ENCODE results near the genes CRYGD, LANCL1, IKZF2 and SPAG16.

DNA sequence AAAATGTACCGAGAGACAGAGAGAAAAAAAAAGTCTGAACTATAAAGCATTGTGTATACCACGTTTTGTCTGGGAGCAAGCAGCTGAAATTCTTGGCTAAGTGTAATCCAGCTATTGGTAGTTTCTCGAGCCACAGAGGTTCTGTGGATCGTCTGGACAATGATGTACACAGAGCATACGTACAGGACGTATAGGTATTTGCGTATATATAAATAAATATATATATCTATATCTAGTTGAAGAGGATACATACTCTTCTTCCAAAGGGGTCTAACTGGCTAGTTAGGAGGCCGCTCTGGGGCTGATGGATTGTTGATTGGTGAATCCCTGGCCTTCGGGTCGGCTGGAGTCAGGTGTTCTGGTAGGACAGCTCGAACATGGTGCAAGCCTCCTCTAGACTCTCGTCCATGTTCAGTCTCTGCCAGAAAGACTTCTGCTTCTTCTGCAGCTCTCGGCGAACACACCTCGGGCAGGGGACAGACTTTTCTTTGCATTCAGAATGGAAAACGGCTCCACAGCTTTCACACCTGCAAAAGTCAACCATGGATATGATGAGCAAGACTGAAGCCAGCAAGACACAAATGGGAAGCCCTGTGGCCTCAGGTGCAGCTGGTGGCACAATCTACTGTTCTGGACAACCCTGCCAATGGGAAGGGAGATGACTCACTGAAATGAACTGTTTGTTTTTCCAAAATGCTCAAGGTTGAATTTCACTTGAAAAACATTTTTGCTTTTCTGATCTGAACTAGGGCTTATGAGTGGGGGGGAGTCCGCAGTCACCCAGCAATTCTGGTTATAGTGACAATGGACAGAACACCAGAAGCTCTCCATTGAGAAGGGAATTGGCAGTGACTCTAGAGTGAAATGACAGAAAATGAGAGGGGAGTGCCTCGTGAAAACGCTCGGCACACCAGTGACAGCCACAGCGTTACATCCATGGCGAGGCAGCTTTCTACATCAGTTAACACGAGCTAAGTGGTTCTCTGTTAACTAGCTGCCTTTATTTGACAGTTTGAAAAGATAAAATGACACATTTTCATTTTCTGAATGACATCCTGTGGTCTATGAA lies 58.6 kb upstream of the FZD5 start:
- PRO-cap = no peak

- PRO-cap = no peak
These were observed 94.7 kb downstream of the PLEKHM3 start for GRCh38 chr2:207930366-207931320.

DNA sequence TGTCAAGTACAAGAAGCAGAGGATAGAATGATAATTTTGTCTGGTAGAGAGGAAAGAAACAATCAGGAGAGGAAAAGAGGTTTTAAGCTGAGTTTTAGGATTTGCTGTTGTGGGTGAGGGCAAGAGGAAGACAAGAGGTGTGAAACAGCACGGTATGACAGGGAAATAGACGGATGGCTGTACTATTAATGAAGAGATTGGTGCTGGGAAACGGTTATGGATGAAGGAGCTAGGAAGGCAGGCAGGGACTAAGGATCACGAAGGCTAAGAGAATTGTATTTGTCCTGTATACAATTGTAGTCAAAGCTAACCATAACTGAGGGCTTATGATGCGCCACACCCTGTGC lies 86.1 kb downstream of the PLEKHM3 start:
- PRO-cap = no peak

GRCh38 chr2:208124315-208124883 lies at the start of gene CRYGD:
TSS of gene CRYGD (minus strand) at chr2:208124524.
- PRO-cap = no peak

DNA sequence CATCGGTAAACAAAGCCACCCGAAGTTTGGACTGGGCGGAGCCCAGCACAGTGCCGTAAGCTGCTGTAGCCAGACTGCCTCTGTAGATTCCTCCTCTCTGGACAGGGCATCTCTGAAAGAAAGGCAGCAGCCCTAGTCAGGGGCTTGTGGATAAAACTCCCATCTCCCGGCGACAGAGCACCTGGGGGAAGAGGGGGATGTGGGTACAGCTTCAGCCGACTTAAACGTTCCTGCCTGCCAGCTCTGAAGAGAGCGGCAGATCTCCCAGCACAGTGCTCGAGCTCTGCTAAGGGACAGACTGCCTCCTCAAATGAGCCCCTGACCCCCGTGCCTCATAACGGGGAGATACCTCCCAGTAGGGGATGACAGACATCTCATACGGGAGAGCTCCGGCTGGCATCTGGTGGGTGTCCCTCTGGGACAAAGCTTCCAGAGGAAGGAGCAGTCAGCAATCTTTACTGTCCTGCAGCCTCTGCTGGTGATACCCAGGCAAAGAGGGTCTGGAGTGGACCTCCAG lies 71.3 kb downstream of the MAP2 start:
- PRO-cap = no peak

DNA sequence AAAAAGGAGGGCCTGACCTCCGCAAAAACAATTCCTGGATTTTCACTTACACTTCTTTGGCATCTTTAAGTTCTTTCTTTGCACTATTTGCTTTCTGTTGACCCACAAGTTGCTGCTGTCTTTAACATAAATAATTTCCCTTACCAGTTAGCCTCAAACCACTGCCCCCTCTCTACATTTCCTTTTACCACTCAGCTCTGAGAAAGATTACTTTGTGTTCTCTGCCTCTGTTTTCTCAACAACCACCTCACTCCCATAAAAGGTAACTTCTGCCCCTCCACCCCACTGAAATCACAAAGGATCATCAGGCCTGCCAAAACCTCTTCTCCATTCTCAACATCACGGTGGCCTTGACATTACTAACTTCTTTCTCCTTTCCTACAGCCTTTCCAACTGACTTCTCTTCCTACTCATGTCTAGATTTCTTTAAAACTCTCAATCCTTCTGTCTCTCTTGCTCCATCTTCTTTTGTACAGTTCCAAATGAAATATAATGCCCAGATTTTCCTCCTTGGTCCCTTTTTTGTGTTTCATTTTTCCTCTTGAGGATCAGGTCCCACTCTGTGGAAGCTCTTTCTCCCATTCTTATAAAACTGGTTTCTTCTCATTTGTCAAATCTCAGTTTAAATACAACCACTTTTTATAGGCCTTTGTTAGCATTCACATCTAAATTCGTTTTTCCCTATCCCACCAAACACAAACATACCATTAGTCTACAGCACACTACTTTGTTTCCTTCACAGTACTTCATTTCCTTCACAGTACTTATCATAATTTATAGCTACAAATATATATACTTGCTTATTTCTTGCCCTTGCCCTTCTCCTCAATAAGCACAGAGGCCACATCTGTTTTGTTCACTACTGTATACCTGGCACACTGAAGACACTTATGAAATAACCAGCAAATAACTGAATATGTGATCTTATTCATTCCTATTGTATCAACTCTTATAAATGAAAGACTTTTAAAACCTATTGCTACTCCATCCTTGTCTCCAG lies 9.9 kb downstream of the ACADL start:
- PRO-cap = no peak

DNA sequence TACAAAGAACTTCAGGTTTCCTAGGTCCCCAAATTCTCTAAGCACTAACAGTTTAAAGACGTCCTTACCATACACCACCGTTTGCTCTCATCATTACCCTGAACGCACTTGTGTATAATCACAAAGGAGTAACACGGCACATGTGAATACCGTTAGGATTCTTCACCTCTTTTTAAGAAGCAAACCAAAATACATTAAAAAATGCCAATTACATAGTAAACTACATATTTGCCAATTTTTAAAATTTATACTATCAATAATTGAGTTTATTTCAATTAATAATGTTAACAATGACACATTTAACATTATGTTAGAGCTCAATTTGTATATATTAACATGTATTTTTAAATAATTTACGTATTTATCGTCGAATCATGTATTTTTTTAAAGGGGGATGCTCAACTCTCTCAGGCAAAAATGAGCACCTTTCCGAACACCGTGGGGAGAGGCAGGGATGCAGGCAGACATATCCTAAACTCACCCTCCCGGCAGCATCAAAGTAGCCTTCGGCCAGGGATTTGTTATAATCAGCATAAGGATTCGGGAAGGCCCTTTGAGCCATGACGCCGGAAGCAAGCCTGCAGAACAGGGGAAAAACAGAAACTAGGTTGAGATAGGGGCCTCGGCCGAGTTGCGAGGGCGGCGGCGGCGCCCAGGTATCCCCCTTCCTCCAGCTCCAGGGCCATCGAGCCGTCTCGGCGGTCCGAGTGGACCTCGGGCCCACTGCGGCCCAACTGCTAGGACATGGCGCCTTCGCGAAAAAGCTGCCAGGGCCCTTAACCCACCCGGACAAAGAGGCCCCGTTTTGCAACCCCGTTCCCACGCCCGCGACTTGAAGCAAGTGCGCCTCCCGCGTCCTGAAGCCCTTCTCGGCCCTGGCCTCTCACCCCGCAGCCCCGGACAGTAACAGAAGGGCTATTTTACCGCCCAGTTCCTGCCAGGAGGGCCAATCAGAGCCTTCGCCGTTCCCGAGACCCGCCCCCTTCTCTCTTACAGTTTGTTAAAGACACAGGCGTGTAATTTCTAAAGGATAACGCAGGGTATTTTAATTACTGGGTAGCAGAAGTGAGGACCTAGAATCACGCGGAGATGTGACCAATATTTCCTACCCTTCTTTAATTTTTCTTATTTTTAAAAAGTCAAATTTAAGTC lies at the start of gene LANCL1:
LANCL1 (minus strand) TSS at position 925 of the 1,152 bp plus-strand sequence.
- PRO-cap = bidirectional peak, plus-strand start at position 1,052 of the sequence, minus-strand start at position 871 of the sequence

DNA sequence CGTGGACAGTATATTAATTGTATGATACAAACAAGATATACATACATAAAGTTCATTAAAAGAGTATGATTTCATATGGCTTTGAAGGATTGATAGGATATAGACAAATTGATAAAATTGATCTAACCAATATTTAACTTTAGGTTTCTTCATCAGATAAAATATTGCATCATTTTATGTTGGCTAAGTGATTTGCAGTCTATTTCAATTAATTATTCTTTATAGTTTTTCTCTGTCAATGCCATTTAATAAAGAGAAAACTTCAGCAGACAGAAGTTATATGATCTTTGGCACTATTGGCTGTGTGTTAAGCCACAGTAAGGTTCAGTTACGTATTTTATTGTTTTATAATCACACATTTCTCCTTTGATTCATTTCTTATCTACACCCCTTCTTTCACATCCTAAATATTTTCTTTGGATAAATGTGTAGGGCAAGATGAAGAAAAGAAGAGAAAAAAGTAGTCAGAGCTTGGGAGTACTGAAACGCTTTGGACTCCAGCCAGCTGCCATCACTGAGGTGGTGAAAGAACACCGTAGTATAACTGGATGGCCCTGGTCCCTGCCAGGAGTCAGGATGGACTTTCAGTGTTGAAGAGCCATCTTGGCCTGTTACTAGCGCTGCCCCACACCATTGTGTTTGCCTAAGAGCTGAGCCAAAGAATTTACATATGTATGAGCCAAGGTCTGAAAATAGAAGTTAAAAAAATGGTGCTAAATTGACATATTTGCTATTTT lies 9.8 kb upstream of the CPS1 start:
- PRO-cap = no peak

DNA sequence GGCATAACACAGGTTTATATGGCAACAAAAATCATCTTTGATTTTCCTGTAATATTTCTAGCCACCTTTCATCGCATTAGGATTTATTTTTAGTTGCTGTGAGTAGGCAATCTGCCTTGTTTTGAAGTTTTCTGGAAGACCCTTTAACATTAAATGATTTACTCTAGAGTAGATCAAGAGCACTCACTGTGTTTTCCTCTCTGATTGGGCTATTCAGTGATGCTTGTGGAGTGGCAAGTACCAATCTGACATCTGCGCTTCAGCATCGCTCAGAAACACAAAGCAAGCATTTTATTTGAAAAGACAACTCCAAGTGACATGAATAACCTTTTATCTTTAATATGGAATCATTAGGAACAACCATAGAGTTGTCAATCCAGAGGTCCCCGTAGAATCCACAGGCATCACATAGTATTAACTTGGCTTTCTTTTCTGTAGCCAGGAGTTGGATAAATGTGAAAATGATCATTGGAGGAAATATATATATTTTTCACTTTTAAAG lies 114.6 kb downstream of the CPS1 start:
- PRO-cap = no peak

DNA sequence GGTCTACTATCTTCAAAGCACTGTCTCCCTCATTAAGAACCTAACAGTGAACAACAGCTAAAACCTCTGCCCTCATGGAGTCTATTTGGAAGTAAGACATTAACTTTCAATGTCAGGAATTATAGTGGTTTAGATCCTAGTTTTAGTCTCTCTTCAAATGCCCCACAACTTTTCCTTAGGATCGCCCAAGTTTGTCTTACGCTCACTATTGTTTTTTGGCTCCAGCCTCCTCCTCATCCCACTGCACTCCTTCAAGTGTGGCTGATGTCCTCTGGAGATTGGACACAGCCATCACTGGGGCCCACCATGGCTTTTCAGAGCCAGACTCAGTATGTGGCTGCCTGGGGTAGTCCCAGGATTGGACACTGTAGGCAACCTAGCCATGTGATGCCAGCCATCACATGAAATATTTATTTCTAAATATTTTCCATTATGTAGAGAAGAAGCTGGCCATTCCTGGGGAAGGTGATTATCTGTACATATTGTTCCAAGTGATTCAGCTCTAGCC lies 290.7 kb downstream of the CPS1 start:
- PRO-cap = unidirectional peak, minus-strand start at position 217 of the sequence

DNA sequence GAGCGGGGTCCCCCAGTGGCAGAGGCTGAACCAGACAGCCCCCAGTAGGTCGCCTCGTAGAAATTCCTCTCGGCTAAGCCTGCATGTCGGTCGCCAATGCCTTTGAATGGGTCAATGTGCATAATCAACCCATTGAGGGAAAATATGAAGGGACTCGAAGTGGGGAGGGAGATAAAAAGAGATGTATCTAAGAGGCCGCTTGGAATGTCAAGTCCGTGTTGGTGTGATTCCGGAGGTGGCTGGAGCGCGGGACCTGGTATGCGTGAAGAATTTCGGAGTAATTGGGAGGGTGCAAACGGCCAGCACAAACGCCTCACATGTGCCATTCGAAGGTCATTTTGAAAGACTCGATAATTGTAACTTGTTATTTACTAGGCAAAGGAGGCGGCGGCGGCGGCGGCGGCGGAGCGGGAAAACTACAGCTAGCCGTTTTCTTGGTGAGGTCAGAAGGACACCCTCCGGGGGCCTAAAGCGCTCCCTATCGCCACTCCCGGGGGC lies 1.8 kb downstream of the ERBB4 start:
- PRO-cap = no peak

DNA sequence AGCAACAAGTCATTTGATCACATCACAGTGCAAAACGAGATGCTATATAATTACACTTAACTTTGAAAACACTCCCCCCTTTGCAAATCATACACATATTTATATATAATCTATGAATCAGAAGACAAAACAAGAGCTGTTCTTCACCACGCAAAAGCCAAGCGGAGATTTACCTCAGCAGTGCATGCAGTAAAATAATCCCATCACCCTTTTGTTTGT lies 263 bp downstream of the IKZF2 start:
- PRO-cap = no peak

DNA sequence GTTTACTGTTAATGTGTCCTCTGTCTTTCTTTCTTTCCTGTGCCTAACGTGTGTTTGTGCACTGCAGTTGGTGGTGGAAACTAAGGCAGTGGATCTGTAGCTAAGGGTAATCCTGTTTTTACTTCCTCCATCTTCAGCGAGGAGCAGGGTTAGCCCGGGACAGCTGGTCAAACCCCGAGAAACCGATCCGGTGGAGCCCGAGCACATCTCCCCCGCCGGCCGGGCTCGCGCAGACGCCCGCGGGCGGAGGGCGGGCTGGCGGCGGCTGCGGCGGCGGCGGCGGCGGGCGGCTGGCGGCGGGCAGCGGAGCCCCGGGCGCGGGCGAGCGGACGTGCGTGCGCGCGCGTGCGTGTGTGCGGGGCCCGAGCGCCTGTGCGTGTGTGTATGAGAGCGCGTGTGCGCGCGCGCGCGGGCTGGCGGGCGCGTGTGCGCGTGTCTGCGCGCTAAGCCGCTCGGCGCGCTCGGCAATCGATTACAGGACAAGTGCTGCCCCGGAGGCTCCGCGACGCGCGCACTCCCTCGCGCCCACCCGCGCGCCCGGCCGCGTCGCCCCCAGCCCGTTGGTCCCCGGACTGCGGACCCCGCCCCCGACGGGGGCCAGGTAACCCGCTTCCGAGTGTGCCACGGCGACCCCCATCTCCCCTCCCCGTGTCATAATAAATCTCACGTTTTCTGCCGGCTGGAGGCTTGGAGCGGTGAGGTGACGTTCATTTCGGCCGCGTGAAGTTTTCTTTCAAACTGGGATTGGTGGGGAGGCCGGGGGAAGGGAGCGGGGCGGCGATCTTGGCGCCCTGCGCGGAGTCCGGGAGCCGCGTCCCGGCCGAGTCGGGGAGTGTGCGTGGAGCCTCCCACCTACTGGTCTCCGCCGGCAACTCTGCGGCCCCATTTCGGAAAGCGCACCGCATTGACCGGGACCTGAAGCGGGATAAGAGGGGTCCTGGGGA lies at the start of gene IKZF2:
IKZF2 (minus strand) TSS at position 154 of the 944 bp plus-strand sequence.
- PRO-cap = bidirectional peak, plus-strand start at position 177 of the sequence, minus-strand start at position 94 of the sequence; bidirectional peak, plus-strand start at position 482 of the sequence, minus-strand start at position 327 of the sequence; unidirectional peak, minus-strand start at position 827 of the sequence

DNA sequence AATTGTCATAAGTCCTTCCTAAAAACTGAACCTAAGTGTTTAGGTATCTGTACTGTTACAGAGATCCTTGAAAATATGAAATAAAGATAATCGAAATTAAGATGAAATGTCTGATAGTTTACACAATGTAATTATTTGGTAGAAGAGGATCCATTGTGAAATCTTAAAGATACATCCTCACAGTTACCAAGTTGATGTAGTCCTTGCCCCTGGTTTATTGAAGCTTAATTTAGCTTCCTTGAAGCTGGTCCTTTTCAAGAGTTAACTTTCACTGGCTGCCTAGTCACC lies 2.1 kb upstream of the IKZF2 start:
- PRO-cap = unidirectional peak, minus-strand start at position 226 of the sequence

- PRO-cap = no peak
These were observed 65.1 kb upstream of the IKZF2 start for GRCh38 chr2:213216449-213216997.

DNA sequence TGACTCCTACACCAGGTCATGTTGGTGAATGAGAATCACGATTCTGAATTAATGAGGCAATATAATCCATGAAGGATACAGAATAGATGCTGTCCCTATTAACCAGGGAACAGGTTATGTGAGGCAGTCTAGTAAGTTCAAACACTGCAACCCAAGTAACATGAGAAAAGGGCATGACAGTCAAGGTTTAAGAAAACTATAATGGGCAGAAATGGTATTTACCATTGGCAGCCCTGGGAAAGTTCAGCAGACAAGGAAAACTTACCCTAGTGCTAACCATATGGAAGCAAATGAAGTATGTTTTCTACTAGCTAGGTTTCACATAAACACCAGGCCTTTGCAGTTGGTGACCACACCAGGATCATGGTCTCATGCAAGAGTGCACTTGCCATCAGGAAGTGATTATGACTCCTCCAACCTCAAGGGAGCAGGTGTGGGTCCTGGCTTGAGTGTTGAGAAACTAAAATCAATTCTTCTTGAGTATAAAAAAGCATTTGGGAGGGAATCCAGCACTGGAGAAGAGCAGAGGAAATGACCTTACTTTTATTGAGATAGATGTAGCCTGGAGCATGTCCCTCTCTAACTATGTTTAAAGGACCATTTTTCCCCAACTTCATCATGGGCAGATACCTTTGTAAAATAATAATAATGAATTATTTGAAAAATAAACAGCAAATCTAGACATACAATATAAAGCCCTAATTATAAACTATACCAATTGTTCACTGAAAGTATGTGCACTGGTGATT lies 56.8 kb upstream of the SPAG16 start:
- PRO-cap = no peak

GRCh38 chr2:213232859-213233626 lies 51.2 kb upstream of the SPAG16 start:
- PRO-cap = bidirectional peak, plus-strand start at chr2:213233331, minus-strand start at chr2:213233261

GRCh38 chr2:213283866-213284883 lies at the start of gene SPAG16:
TSS of gene SPAG16 (plus strand) at chr2:213284464.
- PRO-cap = bidirectional peak, plus-strand start at chr2:213284480, minus-strand start at chr2:213284205

- PRO-cap = no peak
These were observed 4.7 kb downstream of the SPAG16 start for GRCh38 chr2:213288918-213289347.

DNA sequence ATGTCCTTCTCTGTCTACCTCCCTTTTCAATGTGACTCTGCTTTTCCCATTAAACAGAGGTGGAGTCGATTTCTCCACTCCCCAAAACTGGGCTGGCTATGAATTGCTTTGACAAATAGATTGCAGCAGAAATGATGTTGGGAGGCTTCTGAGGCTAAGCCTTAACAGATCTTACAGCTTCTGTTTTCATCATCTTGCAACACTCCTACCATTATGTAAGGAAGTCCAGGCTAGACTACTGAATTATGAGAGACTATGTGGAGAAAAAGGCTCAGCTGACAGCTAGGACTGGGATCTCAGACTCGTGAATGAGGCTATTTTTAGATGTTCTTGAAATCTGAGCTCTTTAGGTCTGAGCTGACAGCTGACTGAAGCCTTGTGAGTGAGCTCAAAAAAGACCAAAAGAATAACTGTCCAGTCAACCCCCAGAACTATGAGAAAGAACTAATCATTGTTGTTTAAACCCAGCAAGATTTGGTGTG lies 70.3 kb downstream of the VWC2L start:
- PRO-cap = no peak